ENCODE results near the genes RHPN2 and LRP3.

DNA sequence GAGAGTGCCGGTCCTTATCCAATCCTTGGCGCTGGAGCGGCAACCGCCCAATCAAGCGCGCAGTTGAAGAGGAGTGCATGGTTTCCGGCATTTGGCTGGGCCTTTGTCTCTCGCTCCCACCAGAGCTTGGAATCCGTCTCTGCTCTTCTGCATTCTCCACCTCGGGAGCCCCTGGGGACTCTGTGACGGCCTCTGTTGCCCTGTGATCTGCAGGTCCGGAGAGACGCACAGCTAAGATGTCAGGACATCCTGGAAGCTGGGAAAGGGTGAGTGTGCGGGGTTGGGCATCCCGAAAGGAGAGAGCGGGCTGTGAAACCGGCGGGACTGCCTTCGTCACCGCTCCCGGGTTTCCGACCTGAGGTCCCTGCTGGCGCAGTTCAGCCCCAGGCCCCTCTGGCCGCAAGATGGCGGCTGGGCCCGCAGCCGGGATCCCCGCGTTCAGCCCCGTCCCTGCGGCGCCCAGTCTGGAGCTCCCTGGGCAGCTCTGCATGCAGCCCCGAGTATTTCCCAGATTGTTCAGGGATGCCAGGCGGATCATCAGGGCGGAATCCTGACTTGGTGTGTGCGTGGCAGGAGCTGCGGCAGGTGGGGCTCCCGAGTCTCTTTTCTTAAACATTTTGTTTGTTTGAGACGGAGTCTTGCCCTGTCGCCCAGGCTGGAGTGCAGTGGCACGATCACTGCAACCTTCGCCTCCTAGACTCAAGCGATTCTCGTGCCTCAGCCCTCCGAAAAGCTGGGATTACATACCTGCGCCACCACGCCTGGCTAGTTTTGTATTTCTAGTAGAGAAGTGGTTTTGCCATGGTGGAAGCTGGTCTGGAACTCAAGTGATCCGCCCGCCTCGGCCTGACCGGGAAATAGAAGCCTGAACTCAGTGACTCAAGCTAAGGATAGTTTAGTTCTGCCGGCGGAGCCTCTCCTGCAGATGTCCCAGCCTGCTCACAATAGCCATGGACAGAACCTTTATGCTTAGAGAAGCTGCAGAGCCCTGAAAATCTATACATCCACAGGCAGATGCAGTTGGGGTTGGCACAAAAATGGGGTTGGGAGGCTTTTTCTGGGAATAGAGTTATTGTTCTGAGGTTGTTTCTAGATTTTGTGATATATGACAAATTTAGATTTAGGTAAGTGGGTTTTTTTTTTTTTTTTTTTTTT is 53.3 kb upstream of the ZNF254 start:
- PRO-cap: bidirectional peak, plus-strand start at position 152 of the sequence, minus-strand start outside the sequence; bidirectional peak, plus-strand start at position 386 of the sequence, minus-strand start at position 395 of the sequence; bidirectional peak, plus-strand start at position 625 of the sequence, minus-strand start at position 619 of the sequence; unidirectional peak, minus-strand start at position 861 of the sequence

GRCh38 chr19:27762549-27763173 is 1450.3 kb downstream of the UQCRFS1 start:
- PRO-cap: no peak

DNA sequence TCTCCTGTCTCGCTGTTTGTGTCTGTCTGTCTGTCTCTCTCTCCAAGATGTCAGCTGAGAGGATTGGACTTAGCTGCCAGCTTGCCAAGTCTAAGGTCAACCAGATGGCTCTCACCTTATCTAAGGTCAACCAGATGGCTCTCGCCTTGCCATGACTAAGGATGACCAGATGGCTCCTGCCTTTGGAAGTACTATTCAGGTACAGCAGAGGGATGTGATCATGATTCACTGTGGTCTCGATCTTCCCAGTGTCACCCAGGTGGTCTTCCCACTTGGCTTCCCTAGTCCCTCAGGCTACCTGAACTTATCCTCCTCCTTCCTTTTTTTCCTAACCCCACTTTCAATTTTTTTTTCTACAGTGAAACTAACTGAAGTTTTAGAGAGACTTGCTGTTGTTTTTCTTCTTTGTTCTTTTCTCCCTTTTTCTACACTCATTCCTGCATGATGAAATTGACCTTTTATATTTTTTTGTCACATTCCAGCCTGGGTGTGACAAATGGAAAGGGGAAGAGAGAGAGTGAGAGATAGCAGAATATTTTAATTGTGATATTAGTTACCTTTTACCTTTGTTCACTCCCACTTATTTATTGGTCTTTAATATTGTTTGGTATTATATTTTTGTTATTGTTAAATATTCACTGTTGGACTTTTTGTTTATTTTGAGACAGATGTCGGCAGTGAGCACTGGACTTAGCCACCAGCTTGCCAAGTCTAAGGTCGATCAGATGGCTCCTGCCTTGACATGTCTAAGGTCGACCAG is 1436.2 kb downstream of the UQCRFS1 start:
- PRO-cap: no peak

DNA sequence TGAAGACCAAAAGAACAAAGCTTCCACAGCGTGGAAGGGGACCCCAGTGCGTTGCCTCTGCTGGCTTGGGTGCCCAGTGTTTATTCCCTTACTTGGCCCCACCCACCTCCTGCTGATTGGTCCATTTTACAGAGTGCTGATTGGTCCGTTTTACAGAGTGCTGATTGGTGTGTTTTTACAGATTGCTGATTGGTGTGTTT is 1204.5 kb downstream of the UQCRFS1 start:
- PRO-cap: no peak

- PRO-cap: no peak
Observed at GRCh38 chr19:29092946-29093830, 119.8 kb downstream of the UQCRFS1 start.

DNA sequence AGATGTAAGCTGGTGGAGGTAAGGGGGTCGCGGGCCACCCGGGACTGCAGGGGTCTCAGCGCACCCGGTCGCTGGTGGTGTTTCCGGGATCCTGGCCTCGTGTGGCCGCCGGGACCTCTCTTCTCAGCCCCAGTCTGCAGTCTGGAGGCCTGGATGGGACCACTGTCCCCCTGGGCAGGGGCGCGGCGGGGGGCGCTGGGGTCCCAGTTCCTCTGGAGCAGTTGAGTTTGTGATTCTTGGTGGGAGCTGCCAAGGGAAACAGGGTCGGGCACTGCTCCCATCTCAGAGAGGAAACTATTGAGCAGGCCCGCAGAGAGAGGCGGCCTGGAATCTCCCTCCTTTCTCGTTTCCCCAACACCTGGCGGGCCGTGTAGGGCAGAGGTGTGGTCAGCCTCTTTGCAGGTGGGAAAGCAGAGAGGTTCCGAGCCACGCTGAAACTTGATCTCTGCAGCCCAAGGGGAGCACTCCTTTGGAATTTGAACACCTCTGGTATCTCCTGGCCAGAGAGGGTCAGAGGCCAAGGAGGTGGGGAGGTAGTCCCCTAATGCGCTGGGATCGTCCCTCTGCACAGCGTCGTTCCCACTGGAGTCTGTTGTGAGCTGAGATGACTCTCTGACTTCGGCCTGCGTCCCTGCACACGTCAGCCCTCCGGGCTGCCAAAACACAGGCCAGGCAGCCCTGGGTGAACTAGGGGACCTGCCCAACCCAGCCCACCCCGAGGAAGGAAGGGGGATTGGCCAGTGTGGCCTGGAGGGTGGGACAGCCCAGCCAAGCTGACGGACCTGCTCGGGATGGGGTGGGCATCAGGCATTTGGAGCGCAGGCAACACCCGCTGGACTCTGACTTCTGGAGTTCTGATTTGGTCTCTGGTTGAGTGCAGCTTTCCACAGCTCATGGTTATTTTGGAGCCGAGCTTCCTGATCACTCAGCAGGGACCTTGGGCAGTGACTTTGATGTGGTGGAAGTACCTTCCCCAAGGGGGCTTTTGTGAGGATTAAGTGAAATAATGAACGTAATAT is 826 bp downstream of the PLEKHF1 start:
- PRO-cap: no peak

- PRO-cap: no peak
Observed at GRCh38 chr19:29678289-29679224, 13.3 kb downstream of the PLEKHF1 start.

GRCh38 chr19:29709205-29709483 is 5.9 kb downstream of the C19orf12 start:
- PRO-cap: no peak

DNA sequence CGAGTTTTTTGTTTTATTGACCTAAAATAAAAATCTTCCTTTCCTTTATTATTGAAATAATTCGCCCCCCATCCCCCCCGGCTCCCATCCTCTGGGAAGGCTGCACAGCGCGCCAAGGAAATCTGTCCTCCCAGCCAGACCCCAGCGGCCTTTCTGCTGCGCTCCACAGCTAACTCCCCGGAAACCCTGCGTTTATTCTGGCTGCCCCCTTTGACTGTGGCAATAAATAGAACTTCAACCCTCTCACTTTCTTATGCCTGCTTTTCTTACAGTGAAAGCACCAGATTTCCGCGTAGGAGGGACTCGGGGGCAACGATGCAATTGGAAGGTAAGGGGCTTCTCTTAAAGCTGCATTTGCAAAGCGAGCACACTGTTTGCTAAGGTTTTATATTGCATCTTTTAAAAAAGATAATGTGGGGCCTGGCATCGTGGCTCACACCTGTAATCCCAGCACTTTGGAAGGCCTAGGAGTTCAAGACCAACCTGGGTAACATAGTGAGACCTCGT is 9.7 kb upstream of the C19orf12 start:
- PRO-cap: no peak

GRCh38 chr19:29941599-29942063 is 408 bp upstream of the URI1 start:
- PRO-cap: unidirectional peak, plus-strand start at chr19:29941893

- PRO-cap: unidirectional peak, minus-strand start at chr19:30161337
Observed at GRCh38 chr19:30161250-30161449, 211.0 kb upstream of the ZNF536 start.

DNA sequence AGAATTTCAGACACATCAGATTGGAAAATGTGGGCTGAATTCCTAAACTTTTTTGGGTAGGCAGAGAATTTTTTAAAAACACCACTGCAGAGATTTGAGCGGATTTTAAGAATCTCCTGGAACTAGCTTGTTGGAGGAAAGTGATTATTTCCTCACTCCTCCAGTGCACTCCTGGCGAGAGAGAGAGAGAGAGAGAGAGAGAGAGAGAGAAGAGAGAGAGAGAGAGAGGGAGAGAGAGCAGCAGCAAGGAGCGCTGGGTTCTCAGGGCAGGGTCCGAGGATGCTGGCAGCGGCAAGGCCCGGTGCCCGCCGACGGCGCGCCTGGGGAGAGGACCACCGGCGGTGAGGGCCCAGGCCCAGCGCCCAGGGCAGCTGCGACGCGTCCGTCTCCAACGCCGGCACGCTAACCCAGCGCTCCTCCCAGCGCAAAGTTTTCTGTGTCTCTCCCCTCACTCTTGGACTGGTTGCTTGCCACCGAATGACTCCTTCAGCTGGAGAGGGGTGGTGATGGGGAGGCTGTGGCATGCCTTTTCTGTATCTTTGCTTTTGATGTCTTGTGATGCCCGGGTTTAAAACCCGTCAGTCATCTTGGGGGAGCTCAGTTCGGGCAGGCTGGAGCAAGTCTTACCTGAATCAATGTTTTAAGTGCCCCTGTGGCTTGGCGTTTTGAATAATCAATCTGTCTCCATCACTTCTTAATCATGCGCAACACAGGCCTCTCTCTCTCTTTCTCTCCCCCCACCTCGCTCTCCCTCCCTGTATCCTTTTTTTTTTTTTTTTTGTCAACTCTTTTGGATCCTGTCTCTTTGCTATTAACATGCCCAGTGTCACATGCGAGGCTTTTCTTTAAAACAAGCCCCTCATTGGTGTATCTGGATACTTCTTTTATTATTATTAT is 148.7 kb upstream of the ZNF536 start:
- PRO-cap: no peak

- PRO-cap: no peak
Observed at GRCh38 chr19:30374651-30375485, 2.7 kb downstream of the ZNF536 start.

- PRO-cap: no peak
Observed at GRCh38 chr19:30662657-30662913, 290.4 kb downstream of the ZNF536 start.

- PRO-cap: no peak
Observed at GRCh38 chr19:30669341-30670370, 297.5 kb downstream of the ZNF536 start.

DNA sequence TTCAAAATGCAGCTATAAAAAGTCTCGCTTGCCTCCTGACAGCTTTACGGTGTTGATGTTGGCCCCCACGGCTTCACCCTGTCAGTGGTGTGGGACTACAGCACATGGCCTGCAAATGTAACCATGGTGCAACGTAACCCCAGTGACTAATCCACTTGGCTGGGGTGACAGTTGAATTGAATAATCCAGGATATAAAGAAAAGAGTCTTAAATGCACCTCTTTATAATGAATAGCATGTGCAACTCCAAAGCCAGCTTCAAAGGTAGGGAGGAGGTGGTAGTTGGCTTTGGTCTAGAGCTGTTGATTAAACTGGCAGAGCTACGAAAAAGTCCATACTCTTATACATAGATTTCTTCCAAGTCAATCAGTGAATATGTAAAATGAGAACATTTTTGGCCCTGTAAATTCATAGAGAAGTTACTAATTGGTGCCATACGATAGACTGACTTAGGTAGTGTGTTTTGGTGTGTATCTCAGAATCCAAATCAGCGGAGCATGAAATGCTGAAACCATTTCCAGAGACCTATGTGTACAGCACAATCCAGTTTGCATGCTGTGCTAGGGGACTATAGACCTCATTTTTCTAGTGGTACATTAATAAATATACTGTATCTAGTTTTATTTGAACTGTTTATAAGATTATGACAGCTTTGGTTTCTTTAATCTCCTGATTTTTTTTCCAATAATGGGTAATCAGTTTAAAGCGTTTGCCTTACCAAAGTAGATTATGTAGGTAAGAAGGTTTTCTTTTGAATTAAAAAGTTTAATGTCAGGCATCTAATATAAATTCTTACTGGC is 17.2 kb upstream of the DPY19L3 start:
- PRO-cap: no peak

GRCh38 chr19:32434028-32434374 is 28.4 kb downstream of the DPY19L3 start:
- PRO-cap: no peak

- PRO-cap: no peak
Observed at GRCh38 chr19:33063232-33064183, 1.2 kb downstream of the RHPN2 start.

- PRO-cap: no peak
Observed at GRCh38 chr19:33064761-33065594, at the start of gene RHPN2. Gene RHPN2, minus strand, starts transcription at chr19:33064888.

DNA sequence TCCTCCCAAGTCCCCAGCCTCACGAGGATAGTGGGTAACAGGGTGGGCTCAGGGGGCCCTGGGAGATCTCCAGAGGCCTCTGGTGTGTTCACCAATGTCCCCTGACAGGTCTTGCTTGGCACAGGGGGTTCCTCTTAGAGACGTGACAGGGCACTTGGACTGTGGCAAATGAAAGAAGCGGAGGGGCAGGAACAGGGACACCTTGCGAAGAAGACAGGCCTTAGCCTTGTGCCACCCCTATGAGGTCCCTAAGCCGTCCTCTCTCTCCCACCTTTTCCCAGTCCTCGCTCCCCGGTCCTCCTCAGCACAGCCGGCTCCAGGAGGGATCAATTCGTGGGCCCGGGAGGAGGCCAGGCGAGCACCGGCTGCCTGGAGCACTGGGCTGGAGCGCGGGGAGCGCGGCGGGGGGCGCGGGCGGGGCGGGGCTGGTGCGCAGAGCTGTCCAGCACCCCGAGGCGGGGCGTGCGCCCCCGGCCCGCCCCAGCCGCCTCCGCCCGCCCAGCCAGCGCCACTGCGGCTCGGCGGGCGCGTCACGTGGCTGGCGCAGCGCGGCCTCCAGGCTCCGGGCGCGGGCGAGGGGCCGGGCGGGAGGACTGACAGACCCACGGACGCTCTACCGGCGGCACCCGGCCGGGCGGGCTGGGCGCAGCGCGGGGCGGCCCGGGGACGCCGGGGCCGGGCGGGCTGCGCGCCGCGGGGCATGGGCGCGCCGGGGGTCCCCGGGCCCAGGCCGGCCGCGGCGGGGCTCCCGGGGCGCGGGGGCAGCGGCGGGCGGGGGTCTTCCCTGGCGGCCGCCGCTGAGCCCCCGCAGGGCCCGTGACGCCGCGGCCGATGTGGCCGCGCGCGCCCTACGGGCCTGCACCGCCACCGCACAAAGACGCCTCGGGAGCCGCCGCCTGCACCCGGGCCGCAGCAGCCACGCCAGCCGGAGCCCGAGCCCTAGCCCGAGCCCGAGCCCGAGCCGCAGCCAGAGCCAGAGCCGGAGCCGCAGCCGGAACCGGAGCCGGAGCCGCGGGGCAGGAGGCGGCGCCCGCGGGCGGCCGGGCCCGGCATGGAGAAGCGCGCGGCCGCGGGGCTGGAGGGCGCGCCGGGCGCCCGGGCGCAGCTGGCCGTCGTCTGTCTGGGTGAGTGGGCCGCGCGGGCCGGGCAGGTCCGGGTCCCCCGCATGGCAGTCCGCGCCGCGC is at the start of gene LRP3:
LRP3 (plus strand) TSS at position 596 of the 1,184 bp plus-strand sequence.
- PRO-cap: no peak